Camera-type eye (tissue), 1 donor: ENCODE measurements around the genes SUGP1 and YJEFN3.

GRCh38 chr19:19171906-19172568 lies 2.0 kb upstream of the MEF2B start:
- RAMPAGE, long total RNA = no peak

DNA sequence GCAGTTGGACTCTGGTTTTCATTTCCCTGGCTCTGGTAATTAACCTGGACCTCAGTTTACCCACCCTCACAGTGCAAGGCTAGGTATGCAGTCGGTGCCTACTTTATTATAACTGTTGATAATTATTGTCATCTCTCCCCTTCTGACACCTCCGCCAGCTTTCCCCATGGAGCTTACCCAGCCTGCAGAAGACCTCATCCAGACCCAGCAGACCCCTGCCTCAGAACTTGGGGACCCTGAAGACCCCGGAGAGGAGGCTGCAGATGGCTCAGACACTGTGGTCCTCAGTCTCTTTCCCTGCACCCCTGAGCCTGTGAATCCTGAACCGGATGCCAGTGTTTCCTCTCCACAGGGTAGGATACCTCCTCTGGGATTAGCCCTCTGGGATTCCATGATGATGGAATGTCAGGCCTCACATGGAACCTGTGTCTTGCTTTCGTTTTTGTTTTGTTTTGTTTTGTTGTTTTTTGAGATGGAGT lies 1.8 kb downstream of the RFXANK start:
- RAMPAGE, long total RNA = no peak

- RAMPAGE, long total RNA = no peak
Observed at GRCh38 chr19:19320287-19320672, at the start of gene SUGP1. Gene SUGP1, minus strand, starts transcription at chr19:19320509.

DNA sequence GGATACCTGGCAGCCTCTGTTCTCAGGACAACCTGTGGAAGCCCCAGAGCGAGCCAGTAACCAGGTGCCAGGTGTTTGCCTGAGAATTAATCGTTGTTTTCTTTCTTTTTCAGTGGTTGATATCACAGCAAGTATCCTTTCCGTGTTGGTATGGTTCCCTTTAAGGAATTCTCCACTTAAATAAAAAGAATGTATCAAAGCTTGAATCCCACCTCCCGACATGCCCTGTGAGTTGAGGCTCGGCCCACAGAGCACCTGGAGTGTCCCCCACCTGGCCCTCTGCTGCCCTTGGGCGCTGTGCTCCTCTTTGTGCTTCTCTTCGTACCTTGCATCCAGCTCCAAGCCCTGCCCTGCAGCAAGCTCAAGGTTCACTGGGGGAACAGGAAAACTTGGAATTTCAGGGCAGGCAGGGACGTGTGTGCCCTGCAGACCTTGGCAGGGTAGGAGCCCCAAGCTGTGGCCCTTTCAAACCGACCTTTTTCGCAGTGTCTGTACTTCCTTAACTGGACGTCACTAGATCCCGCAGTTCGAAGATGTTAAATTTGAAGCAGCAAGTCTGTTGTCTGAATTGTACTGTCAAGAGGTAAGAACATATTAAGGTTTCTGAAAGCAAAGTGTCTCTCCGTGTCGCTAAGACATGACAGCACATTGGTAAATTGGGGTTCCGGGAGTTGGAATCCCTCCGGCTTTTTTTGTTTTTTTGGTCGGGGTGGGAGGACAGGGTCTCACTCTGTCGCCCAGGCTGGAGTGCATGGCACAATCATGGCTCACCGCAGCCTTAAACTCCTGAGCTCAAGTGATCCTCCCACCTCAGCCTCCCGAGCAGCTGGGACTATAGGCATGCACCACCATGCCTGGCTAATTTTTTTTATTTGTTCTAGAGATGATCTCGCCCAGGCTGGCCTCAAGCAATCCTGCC lies 15.2 kb downstream of the MAU2 start:
- RAMPAGE, long total RNA = no peak

DNA sequence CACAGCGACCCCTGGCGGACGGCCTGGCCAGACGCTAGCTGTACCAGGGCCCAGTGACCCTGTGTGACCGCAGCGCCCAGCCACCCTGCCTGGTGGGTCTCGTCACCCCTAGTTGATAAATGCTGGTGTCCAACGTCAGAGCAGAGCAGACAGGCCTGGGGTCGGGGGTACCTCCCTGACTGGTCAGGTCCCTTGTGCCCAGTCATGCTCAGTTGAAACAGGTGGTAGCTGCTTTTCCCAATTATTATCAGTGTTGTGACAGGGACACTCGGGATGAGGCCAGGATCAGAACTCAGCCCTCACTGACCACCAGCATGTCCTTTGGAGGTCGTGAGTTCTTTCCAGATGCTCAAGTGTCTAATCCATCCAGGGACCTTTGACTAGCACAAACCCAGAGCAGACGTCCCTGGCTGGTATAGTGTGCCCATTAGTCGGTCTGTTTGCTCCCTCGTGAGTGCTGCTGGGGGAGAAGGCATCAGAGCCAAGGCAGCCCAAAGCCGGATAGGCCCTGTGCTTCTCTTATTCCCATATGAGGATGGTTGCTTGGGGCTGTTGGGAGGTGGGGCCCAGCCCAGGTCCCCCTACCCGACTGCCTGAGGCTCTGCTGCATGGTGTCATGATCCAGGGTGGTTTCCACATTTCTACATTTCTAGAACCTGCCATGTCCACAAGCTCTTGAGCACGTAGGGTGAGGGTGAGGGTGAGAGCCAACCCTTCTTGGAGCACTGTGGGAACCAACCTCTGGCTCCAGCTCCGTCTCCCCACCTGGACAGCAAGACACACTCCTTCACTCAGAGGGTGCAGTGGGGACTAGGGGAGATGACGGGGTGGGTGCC lies 22.5 kb downstream of the MAU2 start:
- RAMPAGE, long total RNA = no peak

- RAMPAGE, long total RNA = no peak
Observed at GRCh38 chr19:19371102-19371603, 34.3 kb upstream of the GATAD2A start.

- RAMPAGE, long total RNA = no peak
Observed at GRCh38 chr19:19403045-19403917, 2.2 kb upstream of the GATAD2A start.

DNA sequence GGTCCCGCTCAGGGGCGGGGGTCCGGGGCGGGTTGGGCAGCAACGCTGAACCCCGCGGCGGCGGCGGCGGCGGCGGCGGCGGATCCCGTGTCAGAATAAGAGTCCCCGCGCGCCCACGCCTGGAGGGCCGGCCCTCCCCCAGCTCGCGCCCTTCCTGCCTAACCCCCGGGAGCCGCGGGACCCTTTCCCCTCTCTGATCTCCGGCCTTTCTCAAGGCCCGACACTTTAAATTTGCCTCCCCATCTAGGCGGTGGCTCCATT lies 853 bp downstream of the GATAD2A start:
- RAMPAGE, long total RNA = no peak

GRCh38 chr19:19409622-19409983 lies 4.1 kb downstream of the GATAD2A start:
- RAMPAGE, long total RNA = no peak

DNA sequence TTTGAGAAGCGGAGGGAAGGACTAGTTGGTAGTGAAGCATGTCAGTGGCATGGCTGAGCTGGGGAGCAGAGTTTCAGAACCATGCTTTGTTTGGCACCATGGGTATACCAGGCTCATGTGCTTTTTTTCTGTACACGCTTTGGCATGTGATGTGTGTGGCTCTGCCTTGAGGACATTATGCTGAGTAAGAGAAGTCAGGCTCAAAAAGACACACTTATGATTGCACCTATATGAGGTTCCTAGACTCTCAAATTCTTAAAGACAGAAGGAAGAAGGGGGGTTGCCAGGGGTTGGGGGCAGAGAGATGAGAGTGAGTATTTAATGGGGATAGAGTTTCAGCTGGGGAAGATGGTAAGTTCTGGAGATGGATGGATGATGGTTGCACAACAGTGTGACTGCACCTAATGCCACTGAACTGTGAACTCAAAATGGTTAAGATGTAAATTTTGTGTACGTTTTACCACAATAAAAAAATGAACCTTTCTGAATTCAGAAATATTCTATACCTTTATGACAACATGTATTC lies 21.4 kb downstream of the GATAD2A start:
- RAMPAGE, long total RNA = no peak

DNA sequence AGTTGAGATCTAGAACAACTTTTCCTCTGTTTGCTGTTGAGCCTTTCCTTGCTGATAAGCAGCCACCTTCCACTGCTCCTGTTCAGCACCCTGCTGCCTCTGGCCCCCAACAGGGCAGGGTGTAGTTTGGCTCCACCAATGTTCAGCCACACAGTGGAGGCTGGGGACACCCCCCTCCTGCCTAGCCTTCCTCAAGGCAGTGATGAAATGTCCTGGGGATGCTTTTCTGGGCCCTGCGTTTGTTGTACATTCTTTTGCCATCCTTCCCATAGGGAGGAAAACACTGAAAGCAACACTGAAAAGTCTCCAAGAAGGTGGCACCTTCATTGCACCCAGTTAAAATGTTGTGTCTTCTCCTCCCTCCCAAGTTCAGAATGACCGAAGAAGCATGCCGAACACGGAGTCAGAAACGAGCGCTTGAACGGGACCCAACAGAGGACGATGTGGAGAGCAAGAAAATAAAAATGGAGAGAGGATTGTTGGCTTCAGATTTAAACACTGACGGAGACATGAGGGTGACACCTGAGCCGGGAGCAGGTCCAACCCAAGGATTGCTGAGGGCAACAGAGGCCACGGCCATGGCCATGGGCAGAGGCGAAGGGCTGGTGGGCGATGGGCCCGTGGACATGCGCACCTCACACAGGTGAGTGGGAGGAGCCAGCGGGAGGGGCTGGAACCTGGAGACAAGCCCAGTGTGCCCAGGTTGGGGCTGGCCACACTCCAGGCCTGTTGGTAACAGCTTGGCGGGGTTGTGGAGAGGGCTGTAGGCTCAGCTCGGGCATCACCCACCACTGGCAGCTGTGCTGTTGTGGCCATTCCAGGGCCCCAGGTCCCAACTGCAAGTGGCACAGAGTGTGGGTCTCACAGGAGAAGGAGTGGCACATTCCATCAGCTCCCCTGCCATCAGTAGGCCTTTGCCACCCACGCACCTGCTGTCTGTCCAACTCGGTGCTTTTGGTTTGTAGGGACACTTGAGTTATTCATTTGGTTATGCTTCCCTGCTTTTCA lies 50.1 kb downstream of the TSSK6 start:
- RAMPAGE, long total RNA = no peak

DNA sequence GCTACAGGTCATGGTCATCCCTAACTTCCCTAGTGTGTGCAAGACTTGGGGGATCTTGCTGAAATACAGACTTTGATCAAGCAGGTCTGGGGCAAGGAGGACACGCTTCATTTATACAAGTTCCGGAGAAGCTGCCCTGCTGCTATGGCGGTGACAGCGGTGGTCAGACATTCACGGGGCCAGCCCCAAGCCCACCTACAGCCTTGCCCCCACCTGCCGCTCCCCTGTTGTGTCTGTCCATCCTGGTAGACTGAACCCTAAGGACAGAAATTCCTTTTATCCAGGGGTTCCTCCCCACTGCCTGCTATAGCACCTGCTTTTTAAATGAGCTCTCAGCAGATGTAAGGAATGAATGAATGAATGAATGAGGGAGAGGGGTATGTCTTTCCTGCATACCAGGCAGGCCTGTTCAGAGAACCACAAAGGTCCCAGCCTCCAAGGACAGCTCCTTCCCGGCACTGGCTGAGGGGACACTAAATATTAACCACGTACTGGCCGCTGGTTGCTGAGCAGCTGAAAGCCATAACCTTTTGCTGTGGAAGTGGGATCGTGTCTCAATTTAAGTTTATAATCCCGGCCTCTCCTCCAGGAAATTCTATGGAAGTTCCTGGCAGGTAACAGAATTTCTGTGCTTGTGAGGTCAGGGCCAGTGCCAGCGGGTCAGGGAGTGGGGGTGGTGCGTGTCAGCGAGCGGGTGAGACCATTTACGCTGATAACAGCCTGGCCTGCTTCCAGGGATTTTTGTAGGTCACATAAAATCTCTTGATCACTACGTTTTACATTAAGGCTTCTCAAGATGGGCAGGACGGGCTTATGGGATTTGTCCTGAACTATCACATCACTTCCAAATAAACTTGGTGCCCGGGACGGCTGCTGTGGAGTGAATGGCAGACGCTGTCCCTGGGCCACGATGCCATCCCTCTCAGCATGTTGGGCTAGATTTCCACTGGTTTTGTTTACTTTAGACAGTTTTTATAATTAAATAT lies 27.0 kb downstream of the TSSK6 start:
- RAMPAGE, long total RNA = no peak

DNA sequence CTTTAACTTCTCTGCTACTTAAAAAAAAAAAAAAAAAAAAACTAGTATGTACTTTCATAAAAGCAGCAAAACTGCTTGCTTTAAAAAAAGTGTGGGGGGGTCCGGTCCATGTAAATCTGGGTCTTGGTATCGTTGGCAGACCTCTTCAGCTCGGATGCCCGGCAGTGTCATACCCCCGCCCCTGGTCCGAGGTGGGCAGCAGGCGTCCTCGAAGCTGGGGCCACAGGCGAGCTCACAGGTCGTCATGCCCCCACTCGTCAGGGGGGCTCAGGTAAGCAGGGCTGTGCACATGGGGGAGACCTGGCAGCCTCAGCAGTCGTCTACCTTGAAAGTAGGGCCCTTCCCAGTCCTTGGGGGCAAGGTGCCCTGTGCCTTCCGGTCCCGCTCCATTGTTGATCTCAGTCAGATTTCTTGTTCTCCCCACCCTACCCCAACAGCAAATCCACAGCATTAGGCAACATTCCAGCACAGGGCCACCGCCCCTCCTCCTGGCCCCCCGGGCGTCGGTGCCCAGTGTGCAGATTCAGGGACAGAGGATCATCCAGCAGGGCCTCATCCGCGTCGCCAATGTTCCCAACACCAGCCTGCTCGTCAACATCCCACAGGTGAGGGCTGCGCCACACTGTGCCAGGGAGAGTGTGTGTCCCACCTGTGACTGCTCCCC lies 19.6 kb downstream of the TSSK6 start:
- RAMPAGE, long total RNA = no peak

DNA sequence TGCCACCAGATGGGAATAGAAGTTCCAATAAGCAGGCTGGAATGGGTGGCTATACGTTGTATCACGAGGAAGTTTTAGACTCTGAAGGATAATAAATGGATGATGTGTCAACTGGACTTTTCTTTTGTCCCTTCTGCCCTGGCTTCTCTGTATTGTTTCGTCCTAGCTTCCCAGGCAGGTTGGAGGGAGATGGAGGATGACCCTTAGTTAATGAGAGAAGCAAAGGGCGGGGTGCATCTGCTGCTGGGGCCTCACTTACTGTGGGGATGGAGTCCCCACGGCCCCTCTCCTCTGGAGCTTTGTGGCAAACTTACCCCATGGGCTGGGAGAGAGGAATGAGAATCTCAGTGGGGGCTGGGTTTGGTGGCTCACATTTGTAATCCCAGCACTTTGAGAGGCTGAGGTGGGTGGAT lies 6.5 kb downstream of the TSSK6 start:
- RAMPAGE, long total RNA = no peak

DNA sequence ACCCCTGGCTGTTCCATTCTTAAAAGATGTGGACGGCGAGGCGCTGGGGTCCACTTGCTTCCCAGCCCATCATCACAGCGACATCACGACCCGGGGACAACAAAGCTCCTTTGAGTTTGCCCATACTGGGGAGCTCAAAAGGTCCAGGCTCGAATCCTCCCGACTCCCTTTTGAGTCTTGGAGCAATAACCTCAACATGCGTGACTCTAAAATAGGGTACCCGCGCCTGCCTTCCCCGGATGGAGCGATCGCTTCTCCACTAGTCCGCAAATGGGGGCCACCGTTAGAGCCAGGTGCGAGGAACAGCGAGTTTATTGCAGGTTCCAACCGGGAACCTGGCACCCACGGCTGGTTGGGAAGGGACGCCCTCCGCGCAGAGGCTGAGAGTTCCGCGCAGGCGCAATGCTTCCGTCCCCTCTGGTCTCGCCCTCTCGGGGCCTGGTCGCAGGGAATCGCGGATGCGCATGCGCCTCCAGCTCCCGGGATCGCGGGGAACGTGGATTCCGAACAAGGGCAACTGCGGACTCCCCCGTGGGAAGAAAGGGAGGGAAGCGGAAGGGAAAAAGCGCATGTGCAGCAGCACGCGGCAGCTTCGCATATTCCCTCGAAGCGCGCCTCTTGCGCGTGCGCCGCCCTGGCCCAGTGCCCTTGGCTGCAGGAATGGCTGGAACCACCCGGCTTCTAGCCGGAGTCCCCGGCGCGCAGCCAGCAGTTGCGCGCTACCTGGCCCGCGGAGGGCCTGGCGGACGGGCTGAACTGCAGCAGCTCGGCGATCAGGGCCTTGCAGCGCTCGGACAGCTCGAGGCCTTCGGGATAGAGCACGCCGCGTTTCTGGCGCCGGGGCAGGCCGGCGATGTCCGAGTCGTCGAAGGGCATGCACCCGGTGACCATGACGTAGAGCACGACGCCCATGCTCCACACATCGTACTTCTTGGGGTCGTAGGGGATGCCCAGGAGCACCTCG lies 1.1 kb downstream of the TSSK6 start:
- RAMPAGE, long total RNA = no peak

DNA sequence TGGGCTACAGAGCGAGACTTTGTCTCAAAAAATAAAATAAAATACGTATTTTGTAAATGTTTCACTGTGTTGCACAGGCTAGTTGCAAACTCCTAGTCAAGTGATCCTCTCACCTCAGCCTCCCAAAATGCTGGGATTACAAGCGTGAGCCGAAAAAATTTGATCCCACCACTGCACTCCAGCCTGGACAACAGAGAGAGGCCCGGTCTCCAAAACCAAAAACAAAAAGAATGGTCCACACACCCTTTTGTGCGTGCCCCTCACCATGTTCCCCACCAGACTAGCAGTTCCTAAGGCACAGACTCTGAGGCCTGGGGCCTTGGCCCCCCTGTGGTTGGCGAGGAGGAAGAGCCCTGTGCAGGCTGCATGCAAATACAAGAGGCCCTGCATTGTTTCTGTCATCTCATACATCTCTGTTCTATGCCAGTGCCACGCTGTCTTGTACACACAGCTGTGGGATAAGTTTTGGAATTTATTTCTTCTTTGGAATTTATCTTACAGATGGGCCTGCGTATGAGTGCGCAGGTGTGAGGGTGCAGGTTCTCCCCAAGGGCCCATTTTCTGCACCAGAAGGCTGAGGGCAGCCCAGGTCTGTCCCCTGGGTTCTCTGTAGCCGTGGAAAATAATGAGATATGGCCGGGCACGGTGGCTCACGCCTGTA lies 4.7 kb upstream of the YJEFN3 start:
- RAMPAGE, long total RNA = no peak

GRCh38 chr19:19528466-19529248 lies at the start of gene YJEFN3:
Gene YJEFN3, plus strand, starts transcription at chr19:19528911.
- RAMPAGE, long total RNA = no peak

GRCh38 chr19:19540310-19540785 lies 2.3 kb downstream of the CILP2 start:
- RAMPAGE, long total RNA = no peak

DNA sequence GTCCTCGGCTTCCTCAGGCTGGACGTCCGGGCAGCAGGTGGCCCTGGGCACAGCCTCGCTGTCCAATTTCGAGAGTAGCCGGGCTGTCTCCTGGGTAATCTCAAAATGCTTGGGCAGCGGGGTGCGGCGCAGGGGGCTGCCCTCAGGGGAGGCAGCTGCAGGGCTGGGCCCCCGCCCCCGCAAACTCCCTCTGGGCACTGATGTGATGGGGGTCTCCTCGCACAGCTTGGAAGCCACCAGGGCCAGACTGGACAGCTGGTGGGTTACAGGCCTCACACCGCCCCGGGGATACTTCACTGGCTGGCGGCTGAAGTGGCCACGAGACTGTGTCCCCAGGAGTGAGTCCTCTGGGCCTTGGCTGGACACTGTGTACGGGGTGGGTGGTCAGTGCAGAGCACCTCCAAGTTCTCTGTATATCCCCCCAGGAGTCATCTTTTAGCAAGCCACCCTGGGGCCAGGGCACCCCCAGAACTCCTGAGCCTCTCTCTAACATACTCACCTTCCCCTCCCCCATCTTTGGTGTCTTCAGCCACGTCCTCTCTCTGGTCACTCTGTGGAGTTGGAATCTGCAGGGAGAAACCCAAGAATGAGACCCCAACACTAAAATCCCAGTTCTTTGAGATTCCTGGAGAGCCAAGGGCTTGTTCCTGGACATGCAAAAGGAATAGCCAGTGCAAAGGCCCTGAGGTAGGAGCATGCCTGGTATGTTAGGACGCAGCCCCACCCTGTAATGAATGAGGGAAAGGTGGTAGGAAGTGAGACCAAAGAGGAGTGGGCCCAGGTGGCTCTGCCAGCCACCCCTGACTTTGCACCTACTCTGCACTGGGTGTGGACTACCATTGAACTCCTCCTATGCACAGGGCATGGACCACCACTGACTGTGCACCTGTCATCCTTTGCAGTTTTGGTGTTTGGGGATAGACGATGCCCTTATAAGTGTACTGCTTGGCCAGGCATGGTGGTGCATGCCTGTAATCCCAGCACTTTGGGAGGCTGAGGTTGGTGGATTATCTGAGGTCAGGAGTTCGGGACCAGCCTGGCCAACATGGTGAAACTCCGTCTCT lies 2.3 kb upstream of the LPAR2 start:
- RAMPAGE, long total RNA = no peak

DNA sequence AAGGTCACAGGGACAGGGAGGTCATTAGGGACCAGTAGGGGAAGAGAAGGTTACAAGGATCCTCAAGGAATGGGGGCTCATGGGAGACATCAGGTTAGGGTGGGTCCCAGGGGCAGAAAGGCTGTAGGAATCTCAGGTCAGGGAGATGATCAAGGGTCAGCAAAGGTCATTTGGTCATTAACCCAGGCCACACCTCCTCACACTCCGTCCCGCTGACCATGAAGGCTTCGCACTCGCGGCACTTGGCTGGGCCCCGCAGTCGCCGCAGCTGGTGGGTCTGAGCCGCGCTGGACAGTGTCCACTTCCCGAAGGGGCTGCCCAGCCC lies 7.2 kb upstream of the LPAR2 start:
- RAMPAGE, long total RNA = no peak